Epidermal melanocyte (primary cell): ENCODE data around the genes TIMP3 and LARGE1.

DNA sequence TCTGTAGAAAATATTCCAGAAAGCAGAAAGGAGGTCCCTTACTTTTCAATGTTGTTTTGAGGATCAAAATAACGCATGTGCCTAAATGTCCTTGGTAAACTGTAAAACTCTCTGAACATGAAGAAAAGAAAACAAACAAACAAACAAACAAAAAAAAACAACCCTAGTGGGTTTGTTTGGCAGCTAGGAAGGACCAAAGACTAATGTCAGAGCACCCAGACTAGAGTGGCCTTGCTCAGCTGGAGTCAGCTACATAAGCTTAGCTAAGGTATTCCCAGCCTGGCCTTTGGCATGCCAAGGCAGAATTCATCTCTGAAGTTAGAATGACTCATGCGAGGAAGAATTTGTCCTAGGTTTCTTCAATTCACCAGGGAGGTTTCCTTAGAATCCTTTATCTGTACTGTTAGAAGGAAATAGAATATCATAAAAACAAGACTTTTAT lies 36.0 kb downstream of the SLC5A1 start:
- RRBS: no CpG with 5 or more reads among the region's 2 CpGs

DNA sequence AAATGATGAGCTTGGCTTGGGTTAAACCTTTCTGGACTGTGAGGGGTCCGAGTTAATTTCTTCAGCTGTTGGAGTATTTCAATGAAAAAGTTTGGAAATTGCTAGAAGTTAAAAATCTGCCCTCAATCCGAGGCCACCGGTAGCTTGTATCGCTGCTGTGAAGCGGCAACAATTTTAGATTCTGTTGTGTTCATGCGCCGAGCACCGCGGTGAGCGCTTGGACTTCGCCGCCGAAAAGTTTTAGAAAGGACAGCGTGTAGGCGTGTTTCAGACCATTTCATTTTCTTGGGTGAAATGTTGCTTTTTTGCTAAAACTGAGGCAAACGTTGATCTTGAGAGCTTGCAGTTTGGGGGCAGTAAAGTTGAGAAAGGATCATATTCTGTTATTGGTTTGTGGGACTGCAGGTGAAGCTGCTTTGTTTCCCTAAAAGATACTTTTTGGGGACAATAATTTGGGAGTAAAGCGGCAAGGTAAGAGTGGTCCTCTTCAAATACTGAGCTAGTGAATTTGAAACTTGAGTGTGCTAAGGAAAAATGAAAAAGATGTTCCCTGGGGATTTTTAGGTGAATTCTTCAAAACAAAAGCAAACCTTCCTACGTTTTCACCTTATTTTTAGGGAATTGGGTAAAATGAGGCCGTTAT lies 997 bp downstream of the FBXO7 start:
- RRBS: no CpG with 5 or more reads among the region's 19 CpGs

DNA sequence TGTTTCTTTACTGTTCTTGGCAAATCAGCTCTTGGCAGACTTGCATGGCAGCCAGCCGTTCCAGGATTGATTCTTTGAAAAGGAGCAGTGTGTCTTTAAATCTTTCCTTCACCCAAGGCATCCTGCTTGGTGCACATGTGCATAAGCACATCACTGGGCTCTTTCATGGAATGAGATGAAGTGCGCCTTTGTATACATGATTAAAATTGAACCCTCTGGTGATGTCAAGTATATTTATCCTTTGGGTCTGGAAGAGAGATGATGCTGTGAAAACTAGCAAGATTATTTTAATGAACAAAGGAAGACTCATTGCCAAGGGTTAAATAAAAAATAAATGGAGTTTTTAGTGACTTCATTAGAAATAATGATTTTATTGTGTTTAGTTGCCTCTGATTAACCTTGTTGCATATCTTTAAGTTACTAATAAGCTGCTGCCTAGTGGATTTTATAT lies 12.5 kb downstream of the FBXO7 start:
- RRBS: no CpG with 5 or more reads among the region's 2 CpGs

GRCh38 chr22:32529908-32530746 lies 55.5 kb downstream of the FBXO7 start:
- RRBS: no CpG with 5 or more reads among the region's 16 CpGs

GRCh38 chr22:32603483-32604665 lies 129.3 kb downstream of the FBXO7 start:
- RRBS: no CpG with 5 or more reads among the region's 27 CpGs

DNA sequence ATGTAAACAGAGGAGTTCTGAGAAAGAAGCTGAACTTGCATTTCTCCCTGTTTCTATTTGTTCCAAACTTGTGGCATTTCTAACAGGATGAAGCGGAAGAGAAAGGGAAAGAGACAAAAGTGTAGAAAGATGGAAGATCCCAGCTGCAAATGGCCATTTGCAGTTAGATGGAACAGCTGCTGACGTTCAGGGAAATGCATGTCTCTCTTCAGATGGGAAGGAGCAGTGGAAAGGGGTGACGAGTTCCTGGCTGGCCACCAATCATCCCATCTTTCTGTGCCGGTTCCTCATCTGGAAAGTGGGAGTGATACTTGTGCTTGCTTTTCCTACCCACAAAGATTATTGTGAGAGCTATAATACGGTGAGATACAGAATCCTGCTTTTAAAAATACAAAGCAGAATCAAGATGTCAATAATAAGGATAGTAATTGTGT lies 1.3 kb upstream of the TIMP3 start:
- RRBS: no CpG with 5 or more reads among the region's 5 CpGs

- RRBS: 2% methylated on average over 29 of the region's 73 CpGs
Measured at GRCh38 chr22:32801615-32802508, at the start of gene TIMP3. TSS of gene TIMP3 (plus strand) at chr22:32801705.

GRCh38 chr22:32816217-32816816 lies 14.8 kb downstream of the TIMP3 start:
- RRBS: no CpG with 5 or more reads among the region's 3 CpGs

- RRBS: 66% methylated on average over 4 of the region's 12 CpGs
Measured at GRCh38 chr22:32859163-32860157, 58.0 kb downstream of the TIMP3 start.

GRCh38 chr22:33272052-33272611 lies 214.0 kb upstream of the SYN3 start:
- RRBS: no CpG with 5 or more reads among the region's 2 CpGs

- RRBS: no CpG with 5 or more reads among the region's 6 CpGs
Measured at GRCh38 chr22:33299395-33299970, 241.3 kb upstream of the SYN3 start.

DNA sequence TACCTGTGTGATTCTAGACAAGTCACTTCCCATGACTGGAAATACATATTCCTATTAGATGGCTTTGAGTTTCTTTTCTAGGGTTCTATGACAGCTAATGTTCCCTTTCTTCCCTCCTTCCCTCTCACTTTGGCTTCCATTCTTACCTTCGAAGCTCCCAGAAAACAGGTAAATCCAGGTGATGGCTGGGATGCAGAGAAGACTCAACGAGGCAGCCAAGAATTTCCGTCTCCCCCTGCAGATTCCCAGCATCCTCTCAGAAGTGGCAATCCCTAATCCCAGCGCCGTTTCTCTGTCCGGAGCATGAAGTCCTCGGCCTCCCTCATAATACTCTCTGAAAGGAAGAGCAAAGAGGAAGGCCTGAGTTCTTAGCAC lies 159.1 kb downstream of the LARGE1 start:
- RRBS: no CpG with 5 or more reads among the region's 7 CpGs

DNA sequence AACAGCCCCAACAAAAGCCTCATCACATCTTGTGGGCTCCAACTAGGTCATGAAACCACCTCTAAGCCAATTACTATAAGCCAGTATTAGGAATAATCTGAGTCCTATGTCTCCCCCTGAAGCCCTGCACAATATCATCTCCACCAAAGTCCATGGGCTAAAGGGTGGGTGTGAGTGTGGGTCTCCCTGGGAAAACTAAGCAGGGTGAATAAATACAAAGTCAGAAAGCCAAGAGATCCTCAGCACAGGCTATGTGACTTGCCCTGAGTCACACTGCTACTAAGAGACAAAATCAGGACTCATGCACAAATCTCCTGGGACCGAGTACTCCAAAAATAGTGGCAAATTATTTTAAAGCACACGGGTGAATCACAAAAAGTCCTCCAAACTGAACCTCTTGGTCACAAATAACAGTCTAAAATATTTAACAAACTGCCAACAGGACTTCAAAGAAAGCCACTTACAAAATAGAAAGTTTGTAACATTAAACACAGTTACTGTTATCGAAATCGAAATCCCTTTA lies 78.6 kb downstream of the LARGE1 start:
- RRBS: no CpG with 5 or more reads among the region's 4 CpGs

- RRBS: no CpG with 5 or more reads among the region's 5 CpGs
Measured at GRCh38 chr22:33850399-33851164, 69.7 kb downstream of the LARGE1 start.

- RRBS: no CpG with 5 or more reads among the region's 11 CpGs
Measured at GRCh38 chr22:33917799-33918438, 2.4 kb downstream of the LARGE1 start.

DNA sequence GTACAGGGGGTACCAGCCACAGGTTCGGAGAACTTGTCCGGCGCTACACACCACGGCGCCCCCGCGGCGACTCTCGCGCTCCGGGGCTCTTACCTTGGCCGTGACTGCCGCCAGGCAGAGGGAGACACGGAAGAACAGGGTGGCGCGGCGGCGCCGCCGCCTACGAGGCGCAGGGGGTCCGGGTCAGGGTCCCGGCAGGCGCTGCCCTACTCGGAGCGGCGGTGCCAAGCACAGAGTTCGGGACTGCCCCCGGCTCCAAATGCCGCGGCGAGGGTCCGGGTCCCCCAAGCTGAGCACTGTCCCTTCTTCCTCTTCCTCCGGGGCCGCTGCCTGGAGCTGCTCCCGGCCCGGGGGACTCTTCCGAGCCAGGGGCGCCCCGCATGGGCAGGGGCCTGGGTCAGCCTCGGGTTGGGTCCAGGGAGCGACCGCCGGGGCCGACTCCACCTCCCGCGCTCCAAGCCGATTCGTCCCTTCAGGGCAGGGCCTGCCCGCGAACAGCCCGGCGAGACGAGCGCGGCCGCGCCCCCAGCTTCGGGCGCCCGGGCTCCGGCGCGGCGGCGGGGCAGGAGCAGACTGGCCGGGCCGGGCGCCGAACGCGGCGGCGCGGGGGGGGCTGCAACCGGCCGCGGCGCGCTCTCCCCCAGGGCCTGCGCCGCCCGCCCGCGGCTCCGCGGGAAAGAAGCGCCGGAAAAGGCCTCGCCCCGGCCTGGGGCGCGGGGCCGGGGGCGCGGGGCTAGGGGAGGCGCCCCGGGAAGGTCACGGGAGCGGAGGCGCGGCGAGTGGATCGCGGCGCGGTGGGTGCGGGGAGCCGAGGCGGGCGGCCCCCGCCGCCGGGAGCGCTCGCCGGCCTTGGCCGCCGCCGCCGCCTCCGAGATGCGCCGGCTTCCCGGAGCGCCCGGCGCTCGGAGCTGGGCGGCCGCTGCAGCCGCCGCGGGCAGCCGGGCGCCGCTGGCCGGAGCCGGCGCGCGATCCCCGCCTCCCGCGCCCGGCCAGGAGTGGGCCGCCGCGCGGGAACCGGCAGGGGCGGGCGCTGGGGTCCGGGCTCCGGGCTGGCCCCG lies at the start of gene LARGE1:
Gene LARGE1 (minus strand): TSS at position 575 of the 1,058 bp plus-strand sequence.
- RRBS: 3% methylated on average over 108 of the region's 157 CpGs

DNA sequence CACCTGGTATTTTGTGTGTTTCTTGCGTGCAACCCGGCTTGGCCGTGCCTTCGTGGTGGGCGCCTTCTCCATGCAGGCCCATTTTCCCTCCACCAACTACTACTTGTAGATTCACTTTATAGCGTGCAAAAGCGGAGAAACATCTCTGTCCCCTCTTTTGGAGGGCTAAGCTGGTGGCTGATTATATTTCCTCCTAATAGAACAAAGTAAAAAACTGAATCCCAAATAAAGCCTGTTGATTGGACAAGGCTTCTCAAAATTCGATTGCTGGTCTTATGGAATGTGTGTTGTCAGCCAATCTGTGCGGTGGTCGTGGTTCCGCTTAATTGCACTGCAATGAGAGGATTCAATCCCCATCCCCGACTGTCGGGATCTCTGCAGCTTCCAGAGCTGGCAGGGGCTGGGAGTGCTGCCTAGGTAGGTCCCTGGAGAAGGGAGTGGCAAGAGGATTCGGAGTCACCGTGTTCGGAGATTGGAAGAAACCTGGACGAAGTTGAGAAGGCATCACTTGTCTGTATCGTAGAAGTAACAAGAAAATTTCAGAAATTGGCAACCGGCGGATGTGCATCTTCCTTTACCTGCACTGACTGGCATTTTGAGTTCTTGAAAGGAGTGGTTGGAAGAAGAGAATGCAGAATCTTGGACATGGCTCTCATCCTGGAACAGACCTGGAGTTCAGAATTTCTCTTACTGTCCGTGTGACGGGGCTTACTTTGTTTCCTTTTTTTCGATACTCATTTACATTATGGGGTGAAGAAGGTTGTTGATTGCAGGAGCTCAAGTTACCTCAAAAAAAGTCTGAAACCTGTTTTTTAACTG lies 1.1 kb downstream of the HMGXB4 start:
- RRBS: 4% methylated on average over 2 of the region's 23 CpGs

DNA sequence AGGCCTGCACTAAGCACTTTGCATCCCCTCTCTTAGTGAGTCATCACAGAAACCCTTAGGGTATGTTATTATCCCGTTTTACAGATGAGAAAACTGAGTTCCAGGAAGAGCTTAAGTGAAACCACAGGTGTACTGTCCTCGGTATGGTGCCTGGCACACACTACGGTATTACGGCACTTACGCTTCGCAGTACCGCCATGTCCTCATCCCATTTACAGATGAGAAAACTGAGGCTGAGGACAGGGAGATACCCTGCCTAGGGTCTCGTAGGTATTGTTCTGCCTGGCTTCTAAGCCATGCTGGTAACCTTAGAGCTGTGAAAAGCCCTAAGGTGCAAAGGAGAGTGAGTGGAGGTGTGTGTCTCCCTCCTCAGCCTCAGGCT lies 39.8 kb upstream of the HMOX1 start:
- RRBS: no CpG with 5 or more reads among the region's 8 CpGs

DNA sequence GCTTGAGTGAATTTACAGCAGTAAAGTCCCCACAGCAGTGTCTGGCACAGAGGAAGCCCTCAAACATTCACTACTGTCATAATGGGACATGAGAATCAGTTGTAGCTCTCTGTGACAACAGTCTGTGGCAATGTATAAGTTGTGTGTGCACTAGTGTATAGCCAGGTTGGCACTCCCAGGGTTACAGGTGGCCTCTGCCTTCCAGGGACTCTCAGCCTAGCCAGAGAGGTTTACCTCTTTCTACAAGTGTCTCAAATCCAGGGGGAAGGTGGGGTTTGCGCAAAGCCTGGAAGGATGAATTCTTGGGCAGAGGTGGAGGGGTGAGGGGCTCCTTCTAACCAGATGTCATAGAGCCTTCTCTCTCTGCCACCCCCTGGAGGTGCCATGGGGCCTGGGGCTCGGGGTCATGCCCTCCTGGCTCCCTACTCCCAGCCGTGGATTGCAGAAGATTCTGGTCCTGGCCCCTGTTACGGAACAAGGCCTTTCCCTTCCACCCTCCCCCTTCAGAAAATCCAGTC lies 6.6 kb downstream of the HMOX1 start:
- RRBS: no CpG with 5 or more reads among the region's 4 CpGs

GRCh38 chr22:35410922-35411536 lies 11.1 kb downstream of the MCM5 start:
- RRBS: no CpG with 5 or more reads among the region's 10 CpGs